ENCODE measurements around the genes SYNDIG1L and LTBP2.

- RRBS, result no CpG with 5 or more reads among the region's 14 CpGs
CAGE:
- cytosol, long polyA plus RNA, result no peak
- long polyA plus RNA, result no peak
- nucleus, long polyA plus RNA, result no peak
These were observed 6.0 kb downstream of the MIDEAS start for GRCh38 chr14:73753885-73754816.

- RRBS, result no CpG with 5 or more reads among the region's 9 CpGs
CAGE:
- cytosol, long polyA plus RNA, result no peak
- long polyA plus RNA, result no peak
- nucleus, long polyA plus RNA, result no peak
These were observed 2.4 kb downstream of the MIDEAS start for GRCh38 chr14:73757567-73758281.

- RRBS, result no CpG with 5 or more reads among the region's 3 CpGs
CAGE:
- cytosol, long polyA plus RNA, result no peak
- long polyA plus RNA, result no peak
- nucleus, long polyA plus RNA, result no peak
These were observed 3.3 kb upstream of the MIDEAS start for GRCh38 chr14:73763345-73763769.

- RRBS, result no CpG with 5 or more reads among the region's 9 CpGs
CAGE:
- cytosol, long polyA plus RNA, result no peak
- long polyA plus RNA, result no peak
- nucleus, long polyA plus RNA, result no peak
These were observed 11.3 kb upstream of the MIDEAS start for GRCh38 chr14:73771413-73771821.

GRCh38 chr14:73788913-73789341 lies 28.8 kb upstream of the MIDEAS start:
- RRBS, result no CpG with 5 or more reads among the region's 3 CpGs
CAGE:
- cytosol, long polyA plus RNA, result no peak
- long polyA plus RNA, result no peak
- nucleus, long polyA plus RNA, result no peak

DNA sequence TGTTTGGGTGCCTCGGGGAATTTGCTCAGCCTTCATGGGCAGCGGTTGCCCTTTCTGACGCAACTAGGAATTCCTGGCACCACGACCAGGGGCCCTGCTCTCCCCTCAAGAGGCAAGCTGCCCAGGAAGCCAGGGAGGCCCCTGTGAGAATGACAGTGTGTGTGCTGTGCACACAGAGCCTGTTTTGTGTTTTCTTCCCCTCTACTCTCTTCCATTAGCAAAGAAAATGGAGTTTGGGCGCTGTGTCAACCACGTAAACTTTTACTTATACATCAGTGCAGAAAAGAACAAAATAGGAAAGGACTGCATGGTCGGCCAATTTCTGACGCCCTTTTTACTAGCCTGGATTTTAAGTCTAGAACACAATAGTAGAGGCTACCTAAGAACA lies 18.0 kb upstream of the PTGR2 start:
- RRBS, result no CpG with 5 or more reads among the region's 8 CpGs
CAGE:
- cytosol, long polyA plus RNA, result no peak
- long polyA plus RNA, result no peak
- nucleus, long polyA plus RNA, result no peak

DNA sequence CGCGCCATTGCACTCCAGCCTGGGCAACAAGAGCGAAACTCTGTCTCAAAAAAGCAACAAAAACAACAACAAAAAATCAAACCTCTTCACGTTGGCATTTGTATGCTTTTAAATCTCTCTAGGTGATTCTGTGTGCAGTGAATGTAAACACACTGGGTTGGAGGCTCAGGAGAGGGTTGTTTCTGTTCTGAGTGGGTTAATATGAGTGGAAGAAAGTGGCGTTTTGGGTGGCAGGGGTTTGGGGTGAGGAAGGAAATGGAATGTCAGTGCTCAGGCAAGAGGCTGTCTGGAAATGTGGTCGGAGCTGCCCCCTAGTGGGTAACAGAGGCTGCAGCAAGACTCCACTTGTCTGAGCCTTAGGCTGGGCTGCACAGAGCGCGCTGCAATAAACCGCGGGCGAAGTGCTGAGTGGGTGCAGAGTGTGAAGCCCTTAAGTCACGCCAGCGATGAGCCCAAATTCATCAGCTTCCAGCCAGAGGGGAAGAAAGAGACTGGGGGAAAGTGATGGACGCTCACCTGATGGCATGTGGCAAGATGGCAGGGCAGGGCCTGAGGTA lies 12.2 kb downstream of the VSX2 start:
- RRBS, result no CpG with 5 or more reads among the region's 14 CpGs
CAGE:
- cytosol, long polyA plus RNA, result no peak
- long polyA plus RNA, result no peak
- nucleus, long polyA plus RNA, result no peak

- RRBS, result no CpG with 5 or more reads among the region's 18 CpGs
CAGE:
- cytosol, long polyA plus RNA, result no peak
- long polyA plus RNA, result no peak
- nucleus, long polyA plus RNA, result no peak
These were observed 932 bp downstream of the ABCD4 start for GRCh38 chr14:74301671-74302332.

DNA sequence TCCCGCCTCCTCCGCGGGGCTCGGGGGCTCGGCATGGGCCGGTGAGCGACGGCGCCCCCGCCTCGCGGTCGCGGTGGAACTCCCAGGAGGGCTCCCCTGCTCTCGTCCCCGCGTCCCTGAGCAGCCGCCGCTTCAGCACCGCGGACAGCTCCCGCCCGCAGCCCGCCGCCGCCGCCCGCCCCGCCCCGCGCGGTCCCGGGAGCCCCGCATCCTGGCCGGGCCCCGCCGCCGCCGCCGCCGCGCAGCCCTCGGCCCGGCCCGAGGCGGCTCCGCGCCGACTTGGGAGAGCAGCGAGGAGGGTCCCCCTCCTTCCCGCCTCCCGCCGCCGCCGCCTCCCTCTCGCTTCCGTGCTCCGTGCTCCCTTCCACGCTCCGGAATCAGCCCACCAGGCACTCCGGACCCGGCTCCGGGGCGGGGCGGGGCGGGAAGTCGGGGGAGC lies at the start of gene SYNDIG1L:
Gene SYNDIG1L, minus strand, starts transcription at position 281 of the 439 bp plus-strand sequence.
- RRBS, result 2% methylated on average over 10 of the region's 67 CpGs
CAGE:
- cytosol, long polyA plus RNA, result no peak
- long polyA plus RNA, result no peak
- nucleus, long polyA plus RNA, result no peak

DNA sequence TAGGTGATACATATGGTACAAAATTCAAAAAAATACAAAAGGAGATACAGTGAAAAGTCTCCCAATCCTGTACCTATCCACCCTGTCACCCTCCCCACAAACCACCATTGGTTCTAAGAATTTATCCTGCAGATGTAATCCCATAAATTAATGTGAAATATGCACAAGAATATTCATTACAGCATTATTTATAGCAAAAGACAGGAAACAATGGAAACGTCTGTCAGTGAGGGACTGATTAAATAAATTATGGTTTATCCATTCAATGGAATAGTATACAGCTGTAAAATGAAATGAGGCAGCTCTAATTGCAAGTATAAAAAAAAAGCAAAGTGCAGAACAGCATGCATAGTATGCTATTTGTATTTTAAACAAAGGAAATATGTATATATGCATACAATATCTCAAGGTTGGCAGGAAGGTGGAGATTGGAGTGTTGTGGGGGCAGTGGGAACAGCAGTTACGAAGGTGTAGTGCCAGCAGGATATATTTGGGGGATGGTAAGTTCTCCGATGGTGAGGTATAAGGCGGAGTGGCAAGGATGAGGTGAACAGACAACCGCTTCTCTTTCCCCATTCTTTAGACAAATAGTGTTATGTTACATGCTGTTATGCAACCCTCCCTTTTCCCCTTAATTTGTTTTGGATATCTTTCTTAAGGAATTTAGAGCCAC lies 4.8 kb downstream of the ISCA2 start:
- RRBS, result no CpG with 5 or more reads among the region's 5 CpGs
CAGE:
- cytosol, long polyA plus RNA, result start-site peak on the plus strand centred at position 350 of the sequence, 670 bp wide, 26 and 55 reads in 2 replicates
- long polyA plus RNA, result start-site peak on the plus strand centred at position 374 of the sequence, 170 bp wide, 50 and 30 reads in 2 replicates
- nucleus, long polyA plus RNA, result no peak

DNA sequence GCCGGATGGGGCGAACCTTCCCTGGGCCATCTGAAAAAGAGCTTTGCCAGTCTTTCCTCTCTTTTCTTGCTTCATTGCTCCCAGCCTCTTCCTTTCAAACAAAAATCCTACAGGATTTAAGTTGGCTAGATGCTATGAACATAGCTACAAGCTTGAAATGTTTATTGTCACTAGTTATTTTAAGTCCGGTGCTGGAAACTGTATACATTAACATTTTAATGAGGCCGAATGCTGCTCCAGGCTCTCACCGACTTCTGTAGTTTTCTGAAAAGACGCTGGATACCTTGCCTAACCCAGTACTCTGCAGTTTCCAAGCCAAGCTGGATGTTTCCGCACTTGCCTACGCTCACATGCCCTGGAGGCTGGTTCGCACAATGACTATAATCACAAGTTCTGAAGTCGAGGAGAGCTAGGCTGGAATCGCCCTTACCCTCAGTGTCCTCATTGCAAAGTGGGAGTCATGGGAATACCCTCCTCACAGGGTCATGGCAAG lies 39.2 kb downstream of the LTBP2 start:
- RRBS, result no CpG with 5 or more reads among the region's 11 CpGs
CAGE:
- cytosol, long polyA plus RNA, result no peak
- long polyA plus RNA, result no peak
- nucleus, long polyA plus RNA, result no peak

DNA sequence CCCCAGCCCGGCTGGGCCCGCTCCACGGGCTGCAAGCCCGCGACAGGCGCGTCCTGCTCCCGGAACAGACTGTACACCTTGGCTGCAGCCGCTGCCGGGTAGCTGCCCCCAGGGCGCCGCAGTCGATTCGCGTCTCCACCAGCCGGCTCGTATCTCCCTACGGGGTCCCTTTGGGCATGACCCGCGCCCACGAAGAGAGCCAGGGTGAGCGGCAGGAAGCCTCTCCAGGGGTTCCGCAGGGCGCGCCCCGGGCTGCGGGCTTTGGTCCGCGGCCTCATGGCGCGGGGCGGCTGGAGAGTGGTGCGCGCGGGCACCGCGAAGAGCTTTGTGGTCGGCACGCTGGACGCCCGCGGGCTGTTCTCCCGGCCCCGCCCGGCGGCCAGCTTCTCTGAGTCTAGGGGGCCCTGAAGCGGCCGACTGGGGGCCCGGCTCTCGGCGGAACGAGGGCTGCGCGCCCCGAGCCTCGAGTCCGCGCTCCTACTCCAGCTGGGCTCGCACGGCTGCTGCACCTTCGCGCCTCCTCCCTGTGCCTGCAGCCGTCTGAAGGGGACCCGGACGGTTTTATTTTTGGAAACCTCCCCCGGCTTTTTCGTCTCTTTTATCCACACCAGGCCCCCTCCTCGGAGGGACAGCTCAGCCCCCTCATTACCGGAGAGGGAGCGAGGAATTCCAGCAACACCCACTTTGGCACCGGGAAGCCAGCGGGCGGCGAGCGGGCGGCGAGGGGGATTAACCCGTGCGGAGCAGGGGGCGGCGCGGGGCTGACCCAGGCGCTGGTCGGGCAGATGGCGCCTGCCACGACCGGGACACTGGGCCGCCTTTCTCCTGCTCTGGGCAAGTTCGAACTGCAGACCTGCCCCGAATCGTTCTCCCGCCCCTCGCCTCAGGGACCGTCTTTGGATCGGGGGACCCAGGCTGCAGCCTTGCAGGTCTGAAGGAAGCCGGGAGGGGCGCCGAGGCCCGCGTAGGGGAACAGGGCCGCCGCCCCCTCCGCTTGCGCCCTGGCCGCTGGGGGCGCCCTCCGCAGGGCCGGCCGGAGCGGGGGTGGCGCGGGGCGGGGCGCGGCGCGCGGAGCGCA lies at the start of gene LTBP2:
Gene LTBP2, minus strand, starts transcription at position 571 of the 1,078 bp plus-strand sequence.
- RRBS, result 2% methylated on average over 60 of the region's 119 CpGs
CAGE:
- cytosol, long polyA plus RNA, result start-site peak on the minus strand centred at position 937 of the sequence, 220 bp wide, 53 and 45 reads in 2 replicates
- long polyA plus RNA, result start-site peak on the minus strand centred at position 538 of the sequence, 108 bp wide, 46 and 92 reads in 2 replicates; start-site peak on the minus strand centred at position 928 of the sequence, 210 bp wide, 56 and 33 reads in 2 replicates
- nucleus, long polyA plus RNA, result start-site peak on the minus strand centred at position 670 of the sequence, 707 bp wide, 168 and 262 reads in 2 replicates

GRCh38 chr14:74655476-74655687 lies 43.3 kb upstream of the LTBP2 start:
- RRBS, result no CpG with 5 or more reads among the region's 2 CpGs
CAGE:
- cytosol, long polyA plus RNA, result no peak
- long polyA plus RNA, result no peak
- nucleus, long polyA plus RNA, result no peak

DNA sequence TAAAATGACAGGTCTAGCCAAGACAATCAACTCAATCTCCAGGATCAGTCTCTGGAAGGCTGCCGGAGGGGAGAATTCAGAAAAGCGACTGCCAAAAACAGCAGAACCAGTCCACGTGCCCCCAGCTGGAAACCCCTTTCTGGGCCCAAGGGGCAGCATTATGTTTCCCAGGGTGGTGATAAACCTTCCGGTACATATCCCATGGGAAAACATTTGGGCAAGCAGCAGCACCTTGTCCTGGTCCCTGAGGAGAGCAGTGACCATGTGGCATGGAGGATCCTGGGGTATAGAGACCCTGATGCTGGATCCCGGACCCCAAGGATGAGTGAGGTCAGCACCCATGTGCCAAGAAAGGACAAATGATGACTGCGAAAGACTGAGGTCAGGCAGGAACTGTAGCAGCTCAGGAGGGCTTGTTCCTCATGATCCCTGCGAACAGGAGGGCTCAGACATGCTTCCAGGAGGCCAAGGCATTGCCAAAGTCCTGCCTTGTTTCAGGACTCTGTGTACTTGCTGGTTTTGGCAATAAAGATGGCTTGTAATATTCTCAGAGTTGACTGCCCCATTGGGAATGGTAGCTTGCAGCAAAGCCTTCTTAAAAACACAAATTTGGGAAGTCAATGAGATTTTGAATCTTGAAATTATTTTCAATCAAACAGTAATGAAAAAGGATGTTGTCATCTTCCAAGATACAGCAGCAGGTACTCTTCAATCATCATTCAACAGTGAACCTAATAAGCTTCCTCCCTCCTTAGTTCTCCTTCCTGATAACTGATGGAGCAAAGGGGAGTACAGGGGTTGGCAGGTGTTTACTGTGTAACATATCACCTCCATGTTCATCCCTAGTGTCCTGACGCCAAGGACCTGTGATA lies 50.0 kb upstream of the LTBP2 start:
- RRBS, result no CpG with 5 or more reads among the region's 8 CpGs
CAGE:
- cytosol, long polyA plus RNA, result no peak
- long polyA plus RNA, result no peak
- nucleus, long polyA plus RNA, result no peak

DNA sequence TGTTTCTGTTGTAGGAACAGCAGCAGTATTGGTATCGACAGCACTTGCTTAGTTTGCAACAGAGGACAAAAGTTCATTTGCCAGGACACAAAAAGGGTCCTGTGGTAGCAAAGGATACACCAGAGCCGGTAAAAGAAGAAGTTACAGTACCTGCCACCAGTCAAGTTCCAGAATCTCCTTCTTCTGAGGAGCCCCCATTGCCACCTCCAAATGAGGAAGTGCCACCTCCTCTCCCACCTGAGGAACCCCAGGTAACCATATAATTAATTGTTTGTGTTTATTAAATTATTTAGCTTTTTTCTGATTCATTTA lies 15.3 kb downstream of the YLPM1 start:
- RRBS, result no CpG with 5 or more reads among the region's 2 CpGs
CAGE:
- cytosol, long polyA plus RNA, result no peak
- long polyA plus RNA, result no peak
- nucleus, long polyA plus RNA, result no peak

- RRBS, result no CpG with 5 or more reads among the region's 9 CpGs
CAGE:
- cytosol, long polyA plus RNA, result no peak
- long polyA plus RNA, result no peak
- nucleus, long polyA plus RNA, result no peak
These were observed 18.1 kb upstream of the EIF2B2 start for GRCh38 chr14:74984575-74985021.

GRCh38 chr14:75025018-75026183 lies 22.7 kb downstream of the EIF2B2 start:
- RRBS, result no CpG with 5 or more reads among the region's 8 CpGs
CAGE:
- cytosol, long polyA plus RNA, result no peak
- long polyA plus RNA, result no peak
- nucleus, long polyA plus RNA, result no peak

GRCh38 chr14:75165610-75166553 lies 10.5 kb downstream of the TMED10 start:
- RRBS, result no CpG with 5 or more reads among the region's 8 CpGs
CAGE:
- cytosol, long polyA plus RNA, result no peak
- long polyA plus RNA, result no peak
- nucleus, long polyA plus RNA, result no peak

GRCh38 chr14:75182429-75183468 lies 6.3 kb upstream of the TMED10 start:
- RRBS, result no CpG with 5 or more reads among the region's 8 CpGs
CAGE:
- cytosol, long polyA plus RNA, result no peak
- long polyA plus RNA, result no peak
- nucleus, long polyA plus RNA, result no peak

GRCh38 chr14:75254076-75255404 lies 24.1 kb upstream of the FOS start:
- RRBS, result 40% methylated on average over 1 of the region's 16 CpGs
CAGE:
- cytosol, long polyA plus RNA, result no peak
- long polyA plus RNA, result no peak
- nucleus, long polyA plus RNA, result no peak

Measured in IMR-90 (cell line).